Mesenchymal stem cell of Wharton's jelly (primary cell): ENCODE measurements around a stretch of chr15.

DNA sequence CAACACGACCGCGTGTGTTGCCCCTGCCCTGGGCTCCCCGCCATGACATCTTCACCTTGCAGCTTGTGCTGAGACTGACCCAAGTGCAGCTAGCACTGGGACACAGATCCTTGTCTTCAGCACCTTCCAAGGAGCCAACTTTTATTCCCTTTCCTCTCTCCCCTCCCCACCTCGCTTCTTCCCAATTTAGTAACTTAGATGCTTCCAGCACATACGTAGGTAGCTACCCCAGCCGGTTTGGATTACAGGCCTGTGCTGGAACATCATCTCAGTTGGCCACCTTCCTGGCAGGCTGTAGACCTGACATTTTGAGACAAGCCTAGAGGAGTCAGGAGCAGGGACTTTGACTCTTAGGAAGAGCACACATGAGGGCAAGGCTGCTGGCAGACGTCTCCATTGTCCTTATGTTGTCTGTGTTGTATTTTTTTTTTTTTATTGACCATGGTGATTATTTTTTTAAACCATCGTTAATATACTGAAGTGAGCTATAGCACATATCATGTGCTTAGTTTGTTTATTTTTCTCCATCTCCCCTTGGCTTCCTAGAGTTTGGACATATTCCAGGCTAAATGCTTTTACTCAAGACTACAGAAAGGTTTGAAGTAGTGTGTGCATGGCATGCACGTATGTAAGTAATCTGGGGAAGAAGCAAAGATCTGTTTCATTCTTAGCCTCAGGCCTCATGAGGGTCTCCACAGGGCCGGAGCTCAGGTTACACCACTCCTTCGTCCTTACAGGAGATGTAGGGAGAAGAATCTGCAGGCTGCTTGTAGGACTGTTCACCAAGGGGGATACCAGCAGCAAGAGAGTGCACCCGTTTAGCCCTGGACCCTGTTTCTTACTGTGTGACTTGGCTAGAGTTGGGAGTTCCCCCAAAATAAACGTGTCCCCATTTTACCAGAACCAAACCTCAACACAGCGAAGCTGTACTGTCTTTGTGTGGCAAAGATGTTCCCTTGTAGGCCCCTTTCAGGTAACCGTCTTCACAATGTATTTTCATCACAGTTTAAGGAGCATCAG, 60.9 kb downstream of the AAGAB start:
- CAGE, long polyA plus RNA = no peak

DNA sequence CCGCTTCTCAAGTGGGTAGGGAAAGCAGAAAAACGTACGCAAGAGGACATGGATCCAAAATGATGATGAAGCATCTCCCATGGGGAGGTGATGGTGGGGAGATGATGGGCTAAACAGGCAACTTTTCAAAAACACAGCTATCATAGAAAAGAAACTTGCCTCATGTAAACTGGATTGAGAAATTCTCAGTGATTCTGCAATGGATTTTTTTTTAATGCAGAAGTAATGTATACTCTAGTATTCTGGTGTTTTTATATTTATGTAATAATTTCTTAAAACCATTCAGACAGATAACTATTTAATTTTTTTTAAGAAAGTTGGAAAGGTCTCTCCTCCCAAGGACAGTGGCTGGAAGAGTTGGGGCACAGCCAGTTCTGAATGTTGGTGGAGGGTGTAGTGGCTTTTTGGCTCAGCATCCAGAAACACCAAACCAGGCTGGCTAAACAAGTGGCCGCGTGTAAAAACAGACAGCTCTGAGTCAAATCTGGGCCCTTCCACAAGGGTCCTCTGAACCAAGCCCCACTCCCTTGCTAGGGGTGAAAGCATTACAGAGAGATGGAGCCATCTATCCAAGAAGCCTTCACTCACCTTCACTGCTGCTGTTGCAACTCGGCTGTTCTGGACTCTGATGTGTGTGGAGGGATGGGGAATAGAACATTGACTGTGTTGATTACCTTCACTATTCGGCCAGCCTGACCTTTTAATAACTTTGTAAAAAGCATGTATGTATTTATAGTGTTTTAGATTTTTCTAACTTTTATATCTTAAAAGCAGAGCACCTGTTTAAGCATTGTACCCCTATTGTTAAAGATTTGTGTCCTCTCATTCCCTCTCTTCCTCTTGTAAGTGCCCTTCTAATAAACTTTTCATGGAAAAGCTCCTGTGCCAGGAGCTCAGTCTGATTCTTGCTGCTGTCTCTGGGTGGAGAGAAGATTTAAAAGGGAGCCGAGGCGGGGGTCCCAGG, 59.9 kb downstream of the AAGAB start:
- CAGE, long polyA plus RNA = no peak

- CAGE, long polyA plus RNA = no peak
These were observed 55.7 kb upstream of the C15orf61 start for GRCh38 chr15:67465020-67465767.

- CAGE, long polyA plus RNA = no peak
These were observed 29.1 kb downstream of the MAP2K5 start for GRCh38 chr15:67571587-67572031.

GRCh38 chr15:67586755-67587268, 44.3 kb downstream of the MAP2K5 start:
- CAGE, long polyA plus RNA = no peak

GRCh38 chr15:67833812-67834512, 8.7 kb downstream of the SKOR1 start:
- CAGE, long polyA plus RNA = no peak

DNA sequence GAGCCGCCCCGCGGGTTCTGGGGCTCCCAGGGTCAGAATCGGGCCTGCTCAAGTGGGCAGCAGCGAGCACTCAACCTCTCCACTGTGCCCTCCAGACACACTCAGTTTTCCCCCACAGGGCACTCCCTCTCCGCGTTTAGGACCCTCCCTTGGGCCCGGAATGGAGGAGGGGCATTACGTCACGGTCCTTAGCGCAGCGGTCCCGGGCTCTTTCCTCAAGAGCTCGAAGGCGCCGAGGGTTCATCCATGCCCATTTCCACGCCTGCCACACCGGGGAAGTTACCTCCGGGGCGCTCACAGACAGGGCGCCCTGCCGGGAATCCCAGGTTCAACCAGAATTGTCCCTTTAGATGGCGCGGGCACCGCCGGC, 9.3 kb downstream of the SKOR1 start:
- CAGE, long polyA plus RNA = no peak

DNA sequence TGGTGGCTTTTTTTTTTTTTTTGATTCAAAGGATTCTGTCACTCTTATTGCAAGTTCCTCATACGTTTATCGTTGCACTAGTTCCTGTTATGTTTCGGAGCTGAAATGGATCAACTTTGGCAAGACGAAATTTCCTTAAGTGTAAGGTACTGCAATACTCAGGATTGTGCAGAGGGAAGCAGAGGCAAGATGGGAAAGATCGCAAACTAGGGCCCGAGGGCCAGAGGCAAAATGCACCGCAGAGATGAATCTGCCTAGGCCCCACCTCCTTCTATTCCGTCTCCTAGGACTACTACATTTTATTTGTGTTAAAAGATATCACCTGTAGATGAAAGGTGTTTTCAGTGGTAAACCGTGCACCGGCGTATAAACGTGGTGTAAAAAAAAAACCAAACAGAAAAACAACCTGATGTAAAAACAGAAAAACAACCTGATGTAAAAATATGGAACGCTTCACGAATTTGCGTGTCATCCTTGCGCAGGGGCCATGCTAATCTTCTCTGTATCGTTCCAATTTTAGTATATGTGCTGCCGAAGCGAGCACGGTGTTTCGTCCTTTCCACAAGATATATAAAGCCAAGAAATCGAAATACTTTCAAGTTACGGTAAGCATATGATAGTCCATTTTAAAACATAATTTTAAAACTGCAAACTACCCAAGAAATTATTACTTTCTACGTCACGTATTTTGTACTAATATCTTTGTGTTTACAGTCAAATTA, 14.4 kb downstream of the SKOR1 start:
- CAGE, long polyA plus RNA = no peak

DNA sequence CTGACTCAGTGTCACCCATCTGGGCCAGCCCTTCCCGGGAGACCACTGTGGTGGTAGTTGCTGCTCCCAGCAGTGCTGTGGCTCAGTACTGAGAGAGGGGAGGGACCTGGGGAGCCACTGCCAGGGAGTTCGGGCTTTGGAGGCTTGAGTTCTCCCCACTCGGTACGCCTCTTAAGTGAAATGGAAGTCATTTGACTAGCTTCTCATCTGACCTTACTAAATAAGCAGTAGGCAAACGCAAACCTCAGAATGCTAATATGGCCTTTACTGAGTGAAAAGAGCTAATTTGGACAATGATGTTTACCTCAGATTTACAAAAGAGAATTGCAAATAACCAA, 16.1 kb downstream of the SKOR1 start:
- CAGE, long polyA plus RNA = no peak

DNA sequence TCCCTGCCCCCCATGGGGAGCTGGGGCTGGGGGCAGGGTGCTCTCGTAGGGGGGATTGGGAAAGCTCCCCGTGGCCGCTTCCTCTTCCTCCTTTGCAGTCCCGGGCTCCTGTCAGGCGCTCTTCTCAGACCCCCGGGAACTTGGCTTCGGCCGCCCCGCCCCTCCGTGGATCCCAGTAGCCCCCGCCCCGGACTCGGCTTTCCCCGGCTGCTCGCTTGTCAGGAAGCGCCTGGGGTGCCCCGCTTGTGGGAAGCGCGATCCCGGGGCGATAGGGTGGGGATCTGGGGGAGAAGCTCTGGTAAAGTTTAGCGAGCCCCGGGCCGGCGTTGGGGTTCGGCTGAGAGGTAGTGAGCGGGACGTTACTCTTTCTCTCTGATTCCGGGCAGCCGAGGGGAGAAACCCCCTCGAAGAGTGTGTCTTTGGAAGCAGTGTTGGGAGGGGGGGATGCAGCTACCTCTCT, 597 bp downstream of the PIAS1 start:
- CAGE, long polyA plus RNA = no peak

GRCh38 chr15:68156174-68157075, 48.7 kb downstream of the CALML4 start:
- CAGE, long polyA plus RNA = no peak

DNA sequence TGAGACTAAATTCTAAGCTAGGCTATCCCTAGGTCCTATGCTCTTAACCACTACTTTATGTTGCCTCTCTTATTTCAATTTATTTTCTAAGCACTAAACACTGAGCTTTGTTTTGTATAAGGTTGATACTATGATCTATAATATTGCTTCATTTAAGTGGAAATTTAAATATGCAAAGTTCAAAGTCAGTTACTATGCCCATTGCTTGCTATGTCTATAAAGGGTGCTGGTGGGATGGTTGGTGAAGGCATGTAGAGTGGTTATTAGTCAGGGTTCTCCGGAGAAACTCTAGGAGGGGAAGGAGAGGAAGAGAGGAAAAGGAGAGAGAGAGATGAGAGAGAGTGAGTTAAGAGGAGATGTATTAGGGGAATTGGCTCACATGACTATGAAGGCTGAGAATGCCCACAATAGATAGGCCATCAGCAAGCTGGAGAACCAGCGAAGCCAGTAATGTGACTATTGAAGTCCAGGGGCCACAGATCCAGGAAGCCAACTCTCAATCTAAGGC, 42.9 kb downstream of the CALML4 start:
- CAGE, long polyA plus RNA = no peak

DNA sequence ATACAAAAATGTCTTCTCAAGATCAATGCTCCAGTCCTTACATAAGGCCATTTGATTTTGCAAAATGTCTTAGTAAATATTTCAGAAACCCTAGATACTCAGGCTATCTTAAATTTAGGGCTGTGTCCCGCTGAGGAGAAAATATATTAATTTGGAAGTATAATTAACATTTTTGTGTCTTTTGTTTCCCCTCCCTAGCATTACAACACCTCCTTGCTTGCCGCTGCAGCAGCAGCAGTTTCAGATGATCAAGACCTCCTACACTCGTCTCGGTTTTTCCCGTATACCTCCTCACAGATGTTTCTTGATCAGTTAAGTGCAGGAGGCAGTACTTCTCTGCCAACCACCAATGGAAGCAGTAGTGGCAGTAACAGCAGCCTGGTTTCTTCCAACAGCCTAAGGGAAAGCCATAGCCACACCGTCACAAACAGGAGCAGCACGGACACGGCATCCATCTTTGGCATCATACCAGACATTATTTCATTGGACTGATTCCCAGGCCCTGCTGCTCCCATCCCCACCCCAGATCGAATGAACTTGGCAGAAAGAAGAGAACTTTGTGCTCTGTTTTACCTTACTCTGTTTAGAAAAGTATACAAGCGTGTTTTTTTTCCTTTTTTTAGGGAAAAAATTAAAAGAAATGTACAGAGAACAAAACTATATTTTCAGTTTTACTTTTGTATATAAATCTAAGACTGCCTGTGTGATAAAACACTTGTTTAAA, 17.6 kb downstream of the CALML4 start:
- CAGE, long polyA plus RNA = no peak

DNA sequence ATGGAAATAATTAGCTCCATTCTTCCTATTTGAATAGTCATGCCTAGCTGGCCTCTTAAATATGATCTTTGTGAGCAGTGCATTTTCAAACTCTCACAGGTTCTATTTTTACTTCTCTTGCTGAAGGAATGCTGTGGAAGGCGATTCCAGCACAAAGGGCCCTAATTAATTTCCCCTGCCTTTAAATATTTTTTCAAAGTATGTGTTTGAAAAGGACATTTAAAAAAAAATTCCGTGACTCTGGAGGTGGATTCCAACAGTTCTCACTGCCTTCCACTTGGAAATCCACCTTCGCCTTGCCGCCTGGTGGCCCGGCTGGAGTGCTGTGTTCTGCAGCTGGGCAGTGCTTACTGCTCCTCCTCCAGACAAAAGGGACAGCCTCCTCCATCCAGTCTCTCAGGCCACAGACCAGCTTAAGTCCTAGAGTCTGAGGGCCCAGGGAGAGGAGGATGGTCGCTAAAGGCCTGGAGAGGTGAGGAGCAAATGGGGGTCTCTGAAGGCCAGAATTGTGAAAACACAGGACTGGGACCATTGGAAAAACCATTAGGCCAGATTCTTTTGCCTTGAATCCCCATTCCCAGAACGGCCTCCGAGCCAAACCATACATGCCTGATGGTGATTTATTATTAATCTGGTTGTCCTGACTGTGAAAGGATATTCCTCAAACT, 61.4 kb upstream of the CORO2B start:
- CAGE, long polyA plus RNA = no peak

- CAGE, long polyA plus RNA = no peak
These were observed 5.0 kb downstream of the ANP32A start for GRCh38 chr15:68815482-68816342.

GRCh38 chr15:68817826-68818091, 2.9 kb downstream of the ANP32A start:
- CAGE, long polyA plus RNA = no peak

DNA sequence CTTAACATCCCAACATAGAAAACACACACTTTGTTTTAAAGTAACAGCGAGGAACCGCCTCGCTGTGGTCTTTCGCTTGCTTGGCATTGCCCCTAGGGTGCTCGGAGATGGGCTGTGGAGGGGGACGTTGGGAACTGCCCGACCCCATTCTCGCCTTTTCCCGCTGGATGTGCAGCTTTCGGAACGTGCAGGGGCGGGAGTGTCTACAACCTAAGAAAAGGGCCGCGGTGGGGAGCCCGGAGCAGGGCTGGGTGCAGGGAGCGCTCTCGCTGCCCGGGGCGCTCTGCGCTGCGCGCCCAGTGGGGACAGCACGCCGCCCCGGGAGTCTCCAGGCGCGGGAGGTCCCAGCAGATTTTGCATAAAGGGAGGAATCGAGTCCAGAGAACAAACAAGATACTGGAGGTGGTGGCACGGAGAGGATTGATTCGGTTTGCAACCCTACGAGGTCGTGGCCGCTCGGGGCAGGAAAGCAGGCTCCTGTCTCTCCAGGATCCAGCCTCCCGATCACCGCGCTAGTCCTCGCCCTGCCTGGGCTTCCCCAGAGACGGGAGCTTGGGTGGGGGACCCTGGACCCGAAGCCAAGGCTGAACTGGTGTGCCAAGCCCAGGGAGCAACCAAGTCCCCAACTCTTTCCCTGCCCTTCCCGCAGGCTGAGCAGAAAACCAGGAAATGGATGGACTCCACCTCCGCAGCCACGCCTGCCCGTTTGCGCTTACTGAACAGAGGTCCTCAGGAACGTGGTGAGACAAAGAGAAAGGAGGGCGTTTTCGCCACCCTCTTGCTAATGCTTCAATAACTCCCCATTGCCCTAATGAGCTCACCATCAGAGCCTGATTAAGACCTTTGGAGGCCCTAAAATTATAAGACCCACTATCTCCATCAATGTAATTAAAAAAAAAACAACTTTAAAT, 59.7 kb downstream of the NOX5 start:
- CAGE, long polyA plus RNA = no peak

DNA sequence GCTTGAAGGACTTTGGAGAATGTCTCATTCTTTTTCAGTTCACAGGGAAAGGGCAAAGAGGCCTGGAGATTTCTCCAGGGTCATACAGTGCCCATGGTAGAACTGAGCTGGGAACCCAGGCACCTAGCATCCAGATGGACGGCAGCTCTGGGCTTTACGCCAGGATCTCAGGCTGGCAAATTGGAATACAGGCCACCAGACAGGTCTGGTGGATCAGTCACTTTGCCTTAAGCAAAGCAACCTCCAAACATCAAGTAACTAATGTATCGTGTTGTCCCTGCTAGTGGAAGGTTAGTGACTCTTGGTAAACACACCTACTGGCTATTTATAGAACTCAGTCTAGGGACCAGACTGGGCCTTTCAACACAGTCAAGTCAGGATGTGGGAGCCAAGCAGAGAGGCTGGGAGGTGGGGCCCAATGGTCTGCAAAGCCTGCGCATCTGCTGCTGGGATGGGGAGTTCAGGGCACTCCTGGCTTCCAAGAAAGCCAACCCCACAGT, 30.1 kb downstream of the RPLP1 start:
- CAGE, long polyA plus RNA = no peak

GRCh38 chr15:69735172-69735527, 282.5 kb downstream of the RPLP1 start:
- CAGE, long polyA plus RNA = no peak

GRCh38 chr15:69794599-69795440, 302.9 kb downstream of the TLE3 start:
- CAGE, long polyA plus RNA = no peak